Brain (tissue), 1 donor: Measurements from ENCODE around the gene ATE1.

DNA sequence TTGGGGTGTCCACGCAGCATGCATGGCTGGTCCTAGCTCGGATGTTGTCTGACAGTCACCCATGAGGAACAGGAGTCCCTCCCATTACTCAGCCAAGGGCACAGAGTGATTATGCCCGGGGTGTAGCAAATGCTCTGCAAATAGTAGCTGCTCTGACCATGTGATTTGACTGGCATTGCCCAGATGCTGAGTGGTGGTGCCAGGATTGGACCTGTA lies 150.7 kb downstream of the GRK5 start:
- RRBS = no CpG with 5 or more reads among the region's 3 CpGs

- RRBS = no CpG with 5 or more reads among the region's 22 CpGs
Measured at GRCh38 chr10:119395289-119395919, 147.1 kb downstream of the RGS10 start.

GRCh38 chr10:119413779-119414663 lies 128.5 kb downstream of the RGS10 start:
- RRBS = no CpG with 5 or more reads among the region's 23 CpGs

GRCh38 chr10:119537508-119537912 lies 5.0 kb downstream of the RGS10 start:
- RRBS = no CpG with 5 or more reads among the region's 6 CpGs

- RRBS = no CpG with 5 or more reads among the region's 9 CpGs
Measured at GRCh38 chr10:119576572-119577180, 20.1 kb downstream of the TIAL1 start.

GRCh38 chr10:119687709-119687986 lies 36.5 kb downstream of the BAG3 start:
- RRBS = no CpG with 5 or more reads among the region's 3 CpGs

DNA sequence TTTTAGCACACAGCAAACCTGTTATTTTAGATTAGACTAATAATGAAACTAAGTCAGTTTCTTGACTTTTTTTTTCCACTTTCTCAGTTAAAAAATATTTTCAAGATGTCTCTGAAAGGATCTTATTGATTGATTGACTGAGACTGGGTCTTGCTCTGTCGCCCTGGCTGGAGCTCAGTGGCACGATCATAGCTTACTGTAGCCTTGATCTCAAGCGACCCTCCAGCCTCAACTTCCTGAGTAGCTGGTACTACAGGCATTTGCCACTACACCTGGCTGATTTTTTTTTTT lies 20.4 kb upstream of the INPP5F start:
- RRBS = no CpG with 5 or more reads among the region's 3 CpGs

DNA sequence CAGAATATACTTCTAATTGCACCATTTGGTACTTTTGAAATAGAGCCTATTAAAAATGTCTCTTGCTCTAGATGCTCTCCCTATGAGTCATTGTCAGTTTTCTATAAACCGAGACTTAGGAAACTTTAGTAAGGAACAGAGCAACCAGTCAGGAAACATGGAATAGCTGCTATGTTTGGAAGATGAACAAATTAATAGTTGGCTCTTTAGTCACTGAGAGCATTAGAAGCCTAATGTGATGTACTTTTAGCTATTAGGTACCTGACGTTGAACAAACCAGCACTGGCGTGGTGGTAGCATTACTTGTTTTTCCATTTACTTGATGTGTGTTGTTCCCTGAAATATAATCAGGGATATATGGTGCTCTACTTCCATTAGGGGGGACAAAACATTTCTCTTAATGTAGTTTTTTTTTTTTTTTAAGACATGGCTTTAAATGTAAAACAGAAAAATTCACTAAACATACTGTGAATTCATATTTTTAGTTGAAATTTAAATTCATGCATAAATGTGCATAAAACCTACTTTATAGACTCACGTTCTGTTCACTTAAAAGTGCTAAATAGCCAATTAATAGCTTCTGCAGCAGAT lies 35.4 kb downstream of the INPP5F start:
- RRBS = no CpG with 5 or more reads among the region's 4 CpGs

- RRBS = no CpG with 5 or more reads among the region's 8 CpGs
Measured at GRCh38 chr10:119785986-119786613, 60.2 kb downstream of the INPP5F start.

DNA sequence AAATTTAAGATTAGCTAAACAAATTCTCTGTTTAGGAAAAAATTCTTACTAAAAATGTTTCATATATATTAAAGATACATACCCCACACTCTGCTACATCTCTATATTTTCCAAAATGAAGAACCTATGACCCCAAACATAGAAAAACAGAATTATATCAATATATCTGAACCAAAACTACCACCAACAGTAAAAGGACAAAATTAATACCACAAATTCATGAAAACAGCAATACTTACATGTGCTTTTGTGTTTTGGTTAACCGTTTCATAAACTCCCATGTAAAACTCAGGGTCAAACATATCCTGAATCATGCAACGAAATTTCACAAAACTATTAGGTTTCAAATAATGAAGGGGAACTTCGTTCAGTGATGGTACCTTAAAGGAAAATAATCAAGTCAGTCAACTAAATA lies 13.8 kb downstream of the MCMBP start:
- RRBS = no CpG with 5 or more reads among the region's 3 CpGs

GRCh38 chr10:120239966-120240404 lies 217.0 kb upstream of the PLPP4 start:
- RRBS = no CpG with 5 or more reads among the region's 22 CpGs

DNA sequence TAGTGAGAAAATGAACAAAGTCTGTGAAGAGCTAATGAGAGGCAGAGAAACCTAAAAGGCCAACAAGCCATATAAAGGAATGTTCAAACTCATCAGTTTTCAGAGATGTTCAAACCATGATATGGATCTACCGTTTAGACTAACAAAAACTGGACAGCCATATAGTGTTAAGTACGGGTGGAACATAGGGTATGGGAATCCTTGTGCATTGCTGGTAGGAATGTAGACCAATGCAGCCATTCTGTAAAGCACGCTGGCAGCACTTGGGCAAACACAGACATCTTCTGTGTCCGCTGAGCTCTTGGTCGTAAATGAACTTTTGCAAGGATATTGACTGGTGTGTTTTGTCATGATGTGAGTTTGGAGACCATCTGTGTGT lies 33.6 kb downstream of the WDR11 start:
- RRBS = no CpG with 5 or more reads among the region's 5 CpGs

DNA sequence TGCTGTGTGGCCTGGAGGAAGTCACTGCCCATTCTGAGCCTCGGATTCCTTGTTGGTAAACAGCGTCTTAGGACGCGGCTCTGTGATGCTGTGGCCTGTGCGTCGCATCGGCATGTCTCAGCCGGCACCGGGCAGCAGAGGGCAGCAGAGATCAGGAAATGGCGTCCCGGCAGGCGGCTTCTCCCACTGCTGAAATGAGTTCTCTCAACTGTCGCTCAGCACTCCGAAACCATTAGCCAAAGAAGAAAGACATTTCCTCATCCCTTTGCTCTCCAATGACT lies 91.6 kb downstream of the WDR11 start:
- RRBS = 4% methylated on average over 3 of the region's 14 CpGs

DNA sequence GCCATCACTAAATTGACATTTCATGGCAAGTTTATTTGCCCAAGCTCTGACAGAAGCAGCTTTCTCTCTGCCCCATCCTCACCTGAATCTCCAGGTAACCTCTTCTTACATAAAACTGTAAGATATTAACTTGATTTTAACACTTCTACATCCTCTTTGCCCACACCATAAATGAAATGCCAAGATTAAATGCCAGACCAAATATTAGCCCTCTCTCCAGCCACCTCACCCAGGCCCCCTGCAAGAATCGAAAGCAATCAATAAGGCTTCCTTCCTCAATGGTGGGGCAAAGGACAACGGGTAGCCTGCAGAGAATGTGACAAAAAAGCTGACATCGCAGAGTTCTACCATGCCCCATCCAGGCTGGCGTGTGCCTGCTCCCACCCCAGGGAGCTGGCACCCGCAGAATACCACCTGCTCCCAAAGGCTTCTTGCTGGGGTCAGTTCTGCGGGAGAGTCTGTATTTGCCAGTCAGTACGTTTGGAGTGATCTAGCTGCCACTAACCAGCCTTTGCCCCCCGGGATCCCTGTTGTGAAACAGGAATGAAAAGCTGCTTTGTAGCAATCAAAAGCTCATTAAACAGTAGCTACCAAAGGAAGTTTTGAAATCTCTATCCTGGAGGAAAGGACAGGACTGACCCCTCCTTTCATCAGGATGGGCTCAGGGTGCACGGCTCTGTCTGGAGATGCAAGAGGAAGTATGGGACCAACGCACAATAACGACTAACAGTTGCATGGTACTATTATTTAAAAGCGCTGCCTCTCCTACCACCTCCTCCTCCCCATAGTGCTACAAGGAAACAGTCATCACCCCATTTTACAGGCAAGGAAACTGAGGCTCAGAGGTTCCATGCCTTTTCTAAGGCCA lies 67.2 kb downstream of the FGFR2 start:
- RRBS = no CpG with 5 or more reads among the region's 12 CpGs

DNA sequence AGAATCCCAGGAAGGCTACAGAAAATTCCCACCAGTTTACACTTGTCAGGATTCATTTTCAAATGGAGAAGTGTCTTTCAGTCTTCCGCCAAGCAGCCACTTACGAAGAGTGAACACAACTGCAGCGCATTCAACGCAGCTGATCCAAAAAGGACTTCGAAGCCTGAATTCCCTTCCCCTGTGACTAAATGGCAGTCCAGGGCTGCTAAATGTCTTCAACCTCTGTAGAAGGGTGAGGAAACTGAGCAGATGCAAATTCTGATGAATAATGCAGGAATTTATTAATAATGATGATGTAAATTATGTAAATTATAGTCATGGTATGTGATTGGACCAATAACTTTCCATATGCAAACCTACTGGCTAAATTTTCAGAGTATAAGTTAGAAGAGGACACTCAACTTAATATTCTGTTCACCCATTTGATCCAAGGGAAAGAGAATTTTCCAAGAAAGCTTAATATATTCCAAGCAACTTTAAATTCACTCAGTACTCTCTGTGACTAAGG lies 3.7 kb downstream of the FGFR2 start:
- RRBS = no CpG with 5 or more reads among the region's 5 CpGs

GRCh38 chr10:121917875-121918184 lies 10.0 kb downstream of the ATE1 start:
- RRBS = no CpG with 5 or more reads among the region's 3 CpGs

DNA sequence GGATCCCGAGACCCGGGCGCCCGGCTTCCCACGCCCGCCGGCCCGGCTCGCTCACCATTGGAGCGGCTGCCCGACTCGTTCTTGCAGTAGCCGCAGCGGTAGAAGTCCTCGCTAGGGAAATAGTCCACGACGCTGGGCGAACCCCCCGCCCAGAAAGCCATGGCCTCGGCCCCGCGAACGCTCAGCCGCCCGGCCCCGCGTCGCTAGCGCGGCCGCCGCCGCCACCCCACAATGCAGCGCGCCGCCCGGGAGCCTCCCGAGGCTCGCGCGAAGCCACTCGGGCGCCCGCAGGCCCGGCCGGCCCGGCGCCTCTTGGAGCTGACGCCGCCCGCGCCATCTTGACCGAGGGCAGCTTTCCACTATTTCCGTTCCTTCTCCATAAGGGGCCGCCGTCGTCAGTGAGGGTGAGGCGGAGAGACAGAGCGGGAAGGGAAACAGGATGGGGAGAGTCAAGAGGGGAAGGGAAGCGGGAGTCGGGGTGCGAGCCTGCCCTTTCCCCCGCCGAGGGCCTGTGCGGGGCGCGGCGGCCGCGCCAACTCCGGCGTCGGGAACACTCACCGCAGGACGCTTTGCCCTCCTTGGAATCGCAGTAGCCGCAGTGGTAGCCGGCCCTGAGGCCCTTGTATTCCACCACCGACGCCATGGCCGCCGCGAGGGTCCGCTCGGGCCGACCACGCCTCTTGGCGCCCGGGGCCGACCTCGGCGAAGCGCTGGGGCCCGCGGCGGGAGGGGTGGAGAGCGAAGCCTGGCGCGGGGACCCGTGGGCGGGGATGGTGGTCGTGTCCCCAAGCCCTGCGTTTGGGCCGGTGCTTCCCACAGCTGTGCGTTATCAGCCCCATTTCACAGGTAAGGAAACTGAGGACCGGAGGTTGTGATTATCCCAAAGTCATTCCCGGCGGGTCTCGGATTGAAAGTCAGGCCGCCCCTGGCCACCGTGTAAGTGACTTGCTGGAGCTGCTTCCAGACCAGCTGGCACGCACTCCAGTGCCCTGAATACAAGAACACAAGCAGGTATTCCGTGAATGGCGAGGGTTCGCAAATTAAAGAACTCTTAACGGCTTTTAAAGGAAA lies at the start of gene ATE1:
TSS of gene ATE1 (minus strand) at position 243 of the 1,071 bp plus-strand sequence.
- RRBS = 2% methylated on average over 42 of the region's 116 CpGs

DNA sequence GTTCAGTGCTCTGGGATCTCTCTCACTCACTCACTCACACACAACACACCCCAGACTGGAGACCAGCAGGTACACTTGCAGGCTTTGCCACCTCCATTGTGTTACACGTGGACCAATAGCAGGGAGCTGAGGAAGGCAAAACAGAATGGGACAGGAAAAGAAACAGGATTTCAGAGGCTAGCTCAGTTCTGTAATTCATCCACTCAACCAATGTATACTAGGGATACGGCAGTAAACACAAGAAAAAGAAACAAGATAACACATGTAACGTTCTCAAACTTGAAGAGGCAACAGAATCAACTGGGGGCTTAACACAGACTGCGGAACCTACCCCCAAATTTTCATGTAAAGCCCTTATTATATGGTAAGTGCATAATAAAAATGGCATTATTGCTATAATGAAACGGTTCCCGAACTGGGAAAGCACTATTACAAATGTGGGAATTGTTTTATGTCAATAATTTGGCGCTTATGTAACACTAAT lies 1.5 kb downstream of the NSMCE4A start:
- RRBS = no CpG with 5 or more reads among the region's 7 CpGs

DNA sequence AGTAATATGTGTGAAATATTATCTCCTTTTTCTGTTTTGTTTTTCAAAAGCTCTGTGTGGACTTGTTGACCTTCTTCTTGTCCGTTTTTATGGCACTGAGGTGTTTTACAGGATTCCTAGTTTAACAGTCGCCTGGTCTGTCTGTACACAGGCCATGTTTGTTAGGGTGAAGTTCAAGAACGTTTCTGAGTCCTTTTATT lies 18.4 kb downstream of the TACC2 start:
- RRBS = no CpG with 5 or more reads among the region's 3 CpGs

GRCh38 chr10:122083235-122084168 lies 94.5 kb downstream of the TACC2 start:
- RRBS = no CpG with 5 or more reads among the region's 15 CpGs